Adrenal gland (tissue), 7 donors: ENCODE measurements around the gene RAB8B.

- PRO-cap, 3 experiments: peak in 3 of 3 experiments; most common minus-strand start chr15:62119498 (in 3)
- RAMPAGE, long total RNA, 4 experiments: no peak in any of the 4 experiments
- RRBS: no CpG with 5 or more reads among the region's 9 CpGs
Observed at GRCh38 chr15:62119045-62119868, 45.8 kb downstream of the C2CD4B start.

GRCh38 chr15:62171859-62172250, 6.8 kb upstream of the C2CD4B start:
- PRO-cap, 3 experiments: no peak in any of the 3 experiments
- RAMPAGE, long total RNA, 4 experiments: no peak in any of the 4 experiments
- RRBS: no CpG with 5 or more reads among the region's 7 CpGs

DNA sequence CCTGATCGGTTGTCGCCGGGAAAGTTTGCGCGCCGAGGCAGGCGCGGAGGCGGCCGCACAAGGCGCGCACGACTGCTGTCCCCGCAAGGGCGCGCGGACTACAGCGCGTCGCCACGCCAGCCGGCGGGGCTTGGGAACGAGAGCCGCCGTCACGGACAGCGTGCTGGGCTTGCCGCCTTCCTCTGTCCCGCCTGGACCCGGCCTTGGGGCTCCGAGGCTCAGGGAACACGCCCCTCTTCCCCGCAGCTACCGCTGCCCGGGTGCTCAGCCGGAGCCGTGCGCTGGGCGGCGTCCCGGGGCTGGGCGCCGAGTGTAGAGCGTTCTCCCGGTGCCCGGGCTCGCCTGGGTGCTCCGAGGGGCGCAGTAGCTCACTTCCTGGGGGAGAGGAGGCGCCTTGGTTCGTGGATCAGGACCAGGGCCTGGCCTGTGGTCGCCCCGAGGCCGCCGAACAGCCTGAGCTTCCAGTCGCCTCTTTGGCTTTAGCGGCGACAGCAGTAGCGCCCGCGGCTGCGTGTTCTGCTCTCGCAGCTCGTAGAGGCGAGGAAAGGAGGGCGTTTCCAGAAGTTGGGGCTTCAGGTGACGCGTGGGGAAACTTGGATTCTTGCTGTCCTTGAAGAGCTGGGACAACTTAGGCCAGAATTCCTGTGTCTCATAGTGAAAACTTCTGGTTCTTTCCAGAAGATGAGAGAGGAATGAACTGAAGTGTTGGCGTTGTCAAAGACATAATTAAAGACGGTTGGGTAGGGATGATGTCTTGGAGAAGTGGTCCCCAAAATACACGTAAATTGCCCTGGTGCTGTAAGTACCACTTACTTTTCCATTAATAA, 1.5 kb downstream of the TLN2 start:
- PRO-cap, 3 experiments: peak in 2 of 3 experiments; most common plus-strand start position 203 of the sequence (in 1); most common minus-strand start position 481 of the sequence (in 2)
- RAMPAGE, long total RNA, 4 experiments: start-site peak on the plus strand in 1 of 4 experiments, centred at position 473 of the sequence, 6 reads per replicate
- RRBS: under 1% methylated on average over 30 of the region's 72 CpGs

DNA sequence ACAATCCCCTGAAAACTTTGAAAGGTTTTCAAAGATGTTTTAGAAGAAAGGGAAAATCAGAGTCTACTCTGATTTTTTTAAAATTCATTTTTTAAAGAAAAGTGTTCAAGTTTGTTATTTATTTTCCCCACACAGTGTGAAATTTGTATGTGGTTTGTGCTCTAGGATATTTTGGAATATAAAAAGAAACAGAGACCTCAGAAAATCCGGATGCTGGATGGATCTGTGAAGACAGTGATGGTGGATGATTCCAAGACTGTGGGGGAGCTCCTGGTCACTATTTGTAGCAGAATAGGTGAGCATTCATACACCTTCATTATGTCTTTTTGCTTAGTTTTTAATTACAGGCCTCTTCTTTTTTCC, 261.5 kb downstream of the TLN2 start:
- PRO-cap, 3 experiments: no peak in any of the 3 experiments
- RAMPAGE, long total RNA, 4 experiments: no peak in any of the 4 experiments
- RRBS: no CpG with 5 or more reads among the region's 1 CpG

- PRO-cap, 3 experiments: no peak in any of the 3 experiments
- RAMPAGE, long total RNA, 4 experiments: no peak in any of the 4 experiments
- RRBS: no CpG with 5 or more reads among the region's 12 CpGs
Observed at GRCh38 chr15:62755263-62755829, 287.2 kb upstream of the TPM1 start.

DNA sequence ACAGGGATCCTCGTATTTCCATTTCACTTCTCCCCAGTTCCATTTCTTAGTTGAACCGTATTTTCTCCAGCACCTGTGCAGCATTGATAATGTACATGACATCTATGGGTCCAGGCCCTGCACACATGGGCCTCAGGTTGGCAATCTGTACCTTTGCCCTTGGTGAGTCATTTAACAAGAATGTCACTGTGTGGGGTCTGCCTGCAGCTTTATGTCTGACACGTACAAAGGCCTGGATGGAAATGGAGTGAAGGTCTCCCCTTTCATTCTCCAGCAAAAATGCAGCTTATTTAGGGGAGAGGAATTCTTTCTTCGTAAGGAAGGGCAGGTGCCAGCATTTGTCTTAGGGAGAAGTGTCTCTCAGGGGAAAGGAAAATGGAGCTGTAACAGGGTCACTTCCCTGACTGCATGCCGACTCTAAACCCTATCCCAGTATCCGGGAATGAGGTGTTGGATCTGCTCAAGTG, 230.3 kb upstream of the TPM1 start:
- PRO-cap, 3 experiments: no peak in any of the 3 experiments
- RAMPAGE, long total RNA, 4 experiments: no peak in any of the 4 experiments
- RRBS: no CpG with 5 or more reads among the region's 6 CpGs

DNA sequence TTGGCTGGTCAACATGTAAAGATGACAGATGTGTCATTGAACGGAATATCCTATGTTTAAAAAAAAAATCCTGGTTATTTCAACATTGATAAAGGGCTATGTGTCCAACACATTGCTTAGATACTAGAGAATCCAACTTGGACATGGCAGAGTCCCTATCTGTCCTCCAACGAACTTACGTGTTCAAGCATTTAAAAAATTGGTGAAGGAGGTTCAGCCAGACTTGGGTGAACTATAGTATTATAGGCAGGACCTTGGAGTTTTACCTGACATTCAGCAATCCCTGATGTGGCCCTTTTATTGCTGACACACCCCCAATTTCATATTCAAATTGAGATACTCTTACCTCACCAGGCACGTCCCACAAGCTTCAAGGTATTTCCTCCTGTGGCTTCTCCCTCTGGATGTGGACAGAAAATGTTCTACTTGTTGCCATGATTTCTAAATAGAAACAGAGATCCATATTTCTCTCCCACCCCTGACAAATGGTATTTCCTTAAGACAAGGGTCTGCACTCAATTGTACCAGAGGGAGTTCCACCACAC, 207.7 kb upstream of the TPM1 start:
- PRO-cap, 3 experiments: no peak in any of the 3 experiments
- RAMPAGE, long total RNA, 4 experiments: no peak in any of the 4 experiments
- RRBS: no CpG with 5 or more reads among the region's 4 CpGs

DNA sequence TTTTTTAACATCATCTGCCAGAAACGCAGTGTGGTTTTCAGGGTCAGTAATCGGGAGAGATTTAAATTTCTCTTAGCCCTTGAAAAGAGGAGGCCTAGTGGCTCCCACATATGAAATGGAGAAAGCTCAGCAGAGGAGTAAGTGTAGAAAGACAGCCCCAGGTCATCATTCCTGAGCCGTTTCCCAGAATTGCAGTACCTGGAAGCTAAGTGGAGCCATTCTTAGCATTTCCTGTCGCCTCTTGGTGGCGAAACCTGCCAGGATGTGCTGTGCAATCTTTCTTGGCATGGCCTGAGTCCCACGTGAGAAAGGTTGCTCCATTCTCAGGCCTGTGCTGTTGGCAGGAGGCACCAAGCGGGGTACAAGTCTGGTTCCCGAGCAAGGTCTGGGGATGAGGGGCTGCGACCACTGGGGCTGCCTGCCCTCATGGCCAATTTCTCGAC, 207.2 kb upstream of the TPM1 start:
- PRO-cap, 3 experiments: no peak in any of the 3 experiments
- RAMPAGE, long total RNA, 4 experiments: no peak in any of the 4 experiments
- RRBS: no CpG with 5 or more reads among the region's 10 CpGs

DNA sequence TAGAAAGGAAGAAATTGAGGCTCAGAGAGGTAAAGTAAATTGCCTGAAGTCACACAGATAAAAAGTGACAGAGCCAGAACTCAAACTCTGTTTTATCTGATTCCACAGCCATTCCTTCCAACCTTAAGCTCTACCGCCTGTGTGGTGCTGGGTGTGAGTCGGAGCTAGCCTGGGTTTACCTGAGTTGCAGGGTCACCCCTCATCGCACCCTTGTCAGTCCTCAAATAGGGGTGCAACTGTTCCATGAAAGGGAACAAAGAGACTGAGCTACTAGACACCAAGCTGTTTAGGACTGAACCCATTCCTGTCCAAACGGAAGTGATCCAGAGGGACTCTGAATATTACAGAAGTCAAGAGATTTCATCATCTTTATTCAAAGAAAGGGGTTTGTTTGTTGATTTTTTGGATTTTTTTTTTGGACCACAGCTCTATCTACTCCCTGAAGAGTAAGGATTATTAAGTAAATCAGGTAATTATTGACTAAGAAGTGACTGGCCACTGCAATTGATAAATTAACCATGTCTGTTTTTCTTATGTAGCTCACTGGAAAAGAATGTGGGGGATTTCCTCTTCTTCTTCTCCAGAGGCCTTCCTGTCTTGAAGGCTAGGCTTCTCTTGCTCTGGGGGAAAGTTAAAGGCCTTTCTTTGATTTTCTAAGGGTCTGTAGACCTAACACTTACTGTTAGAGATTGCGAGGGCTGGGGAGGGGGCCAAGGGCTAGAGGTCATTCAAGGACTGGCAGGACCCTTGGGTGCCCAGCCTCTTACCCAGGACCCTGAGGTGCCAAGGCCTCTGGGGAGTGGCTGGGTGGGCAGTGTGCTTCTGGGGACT, 146.7 kb upstream of the TPM1 start:
- PRO-cap, 3 experiments: no peak in any of the 3 experiments
- RAMPAGE, long total RNA, 4 experiments: no peak in any of the 4 experiments
- RRBS: no CpG with 5 or more reads among the region's 5 CpGs

- PRO-cap, 3 experiments: no peak in any of the 3 experiments
- RAMPAGE, long total RNA, 4 experiments: no peak in any of the 4 experiments
- RRBS: no CpG with 5 or more reads among the region's 3 CpGs
Observed at GRCh38 chr15:62938717-62939117, 103.8 kb upstream of the TPM1 start.

DNA sequence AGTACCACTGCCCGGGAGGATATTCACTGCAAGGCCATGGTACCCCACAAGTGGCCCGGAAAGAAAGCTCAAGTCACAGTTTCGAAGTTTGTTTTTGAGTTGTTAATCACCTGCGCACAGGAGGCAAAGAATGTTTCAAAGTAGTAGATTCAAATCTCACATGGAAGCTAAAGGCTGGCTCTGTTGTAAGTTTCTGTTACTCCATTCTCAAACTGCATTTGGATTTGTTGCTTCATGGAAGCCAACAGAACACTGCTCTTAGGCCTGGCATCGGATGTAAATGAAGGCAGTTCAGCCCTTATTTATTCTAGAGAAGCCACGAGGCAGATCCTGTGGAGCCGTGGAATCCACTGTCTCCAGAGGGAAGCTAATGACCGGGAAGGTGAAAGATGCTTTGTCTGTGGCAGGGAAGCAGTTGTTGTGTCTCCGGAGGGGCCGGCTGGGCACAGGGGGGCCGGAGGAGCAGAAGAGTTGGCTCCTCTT, 33.3 kb downstream of the TPM1 start:
- PRO-cap, 3 experiments: no peak in any of the 3 experiments
- RAMPAGE, long total RNA, 4 experiments: no peak in any of the 4 experiments
- RRBS: 75% methylated on average over 2 of the region's 11 CpGs

DNA sequence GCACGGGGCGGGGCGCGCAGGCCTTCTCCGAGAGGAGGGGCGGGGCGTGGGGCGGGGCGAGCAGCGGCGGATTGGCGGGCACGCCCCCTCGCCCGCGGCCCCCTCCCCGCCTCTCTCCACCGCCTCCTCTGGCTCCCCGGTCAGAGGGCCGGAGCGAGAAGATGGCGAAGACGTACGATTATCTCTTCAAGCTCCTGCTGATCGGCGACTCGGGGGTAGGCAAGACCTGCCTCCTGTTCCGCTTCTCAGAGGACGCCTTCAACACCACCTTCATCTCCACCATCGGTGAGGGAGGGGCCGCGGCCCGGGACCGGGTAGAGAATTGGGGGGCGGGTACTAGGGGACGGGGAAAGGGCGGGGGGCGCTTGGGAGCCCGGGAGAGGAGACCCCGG, at the start of gene RAB8B:
Gene RAB8B, plus strand, starts transcription at position 143 of the 392 bp plus-strand sequence.
- PRO-cap, 3 experiments: peak in 3 of 3 experiments; most common plus-strand start position 143 of the sequence (in 3)
- RAMPAGE, long total RNA, 4 experiments: start-site peak on the plus strand in 4 of 4 experiments, centred at positions 100 to 132 of the sequence, 258 to 3,240 reads per replicate
- RRBS: 1% methylated on average over 6 of the region's 40 CpGs

GRCh38 chr15:63202945-63203302, 13.5 kb downstream of the RAB8B start:
- PRO-cap, 3 experiments: no peak in any of the 3 experiments
- RAMPAGE, long total RNA, 4 experiments: no peak in any of the 4 experiments
- RRBS: no CpG with 5 or more reads among the region's 2 CpGs

DNA sequence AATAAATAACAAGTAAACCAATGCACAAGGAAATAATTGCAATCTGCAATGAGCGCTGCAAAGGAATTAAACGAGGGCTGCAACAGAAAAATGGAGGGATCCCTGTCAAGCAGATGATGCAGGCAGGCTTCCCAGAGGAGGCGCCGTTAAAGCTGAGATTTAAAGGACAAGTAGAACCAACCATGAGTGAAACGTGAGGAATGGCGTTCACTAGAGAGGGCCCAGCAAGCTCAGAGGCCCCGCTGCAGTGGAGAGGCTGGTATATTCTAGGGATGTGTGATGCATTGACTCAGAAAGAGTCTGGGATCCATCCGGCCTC, 28.6 kb downstream of the CA12 start:
- PRO-cap, 3 experiments: peak in 1 of 3 experiments; most common minus-strand start position 148 of the sequence (in 1)
- RAMPAGE, long total RNA, 4 experiments: no peak in any of the 4 experiments
- RRBS: no CpG with 5 or more reads among the region's 8 CpGs

DNA sequence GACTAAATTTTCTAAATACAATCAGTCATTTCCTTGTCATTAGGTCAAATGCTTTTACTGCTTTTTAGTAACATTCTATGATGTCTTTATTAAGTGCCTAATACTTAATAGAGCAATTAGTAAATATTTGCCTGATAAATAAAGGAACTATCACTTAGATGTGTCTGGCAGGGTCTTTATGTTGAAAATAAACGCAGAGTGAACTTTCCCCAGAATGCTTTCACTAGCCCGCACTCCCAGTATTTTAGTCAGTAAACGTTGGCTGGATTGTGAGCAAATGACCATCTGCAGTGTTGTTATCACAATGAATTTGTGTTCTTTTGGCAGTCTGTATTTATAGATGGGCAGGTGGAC, 4.8 kb downstream of the USP3 start:
- PRO-cap, 3 experiments: no peak in any of the 3 experiments
- RAMPAGE, long total RNA, 4 experiments: no peak in any of the 4 experiments
- RRBS: no CpG with 5 or more reads among the region's 3 CpGs

DNA sequence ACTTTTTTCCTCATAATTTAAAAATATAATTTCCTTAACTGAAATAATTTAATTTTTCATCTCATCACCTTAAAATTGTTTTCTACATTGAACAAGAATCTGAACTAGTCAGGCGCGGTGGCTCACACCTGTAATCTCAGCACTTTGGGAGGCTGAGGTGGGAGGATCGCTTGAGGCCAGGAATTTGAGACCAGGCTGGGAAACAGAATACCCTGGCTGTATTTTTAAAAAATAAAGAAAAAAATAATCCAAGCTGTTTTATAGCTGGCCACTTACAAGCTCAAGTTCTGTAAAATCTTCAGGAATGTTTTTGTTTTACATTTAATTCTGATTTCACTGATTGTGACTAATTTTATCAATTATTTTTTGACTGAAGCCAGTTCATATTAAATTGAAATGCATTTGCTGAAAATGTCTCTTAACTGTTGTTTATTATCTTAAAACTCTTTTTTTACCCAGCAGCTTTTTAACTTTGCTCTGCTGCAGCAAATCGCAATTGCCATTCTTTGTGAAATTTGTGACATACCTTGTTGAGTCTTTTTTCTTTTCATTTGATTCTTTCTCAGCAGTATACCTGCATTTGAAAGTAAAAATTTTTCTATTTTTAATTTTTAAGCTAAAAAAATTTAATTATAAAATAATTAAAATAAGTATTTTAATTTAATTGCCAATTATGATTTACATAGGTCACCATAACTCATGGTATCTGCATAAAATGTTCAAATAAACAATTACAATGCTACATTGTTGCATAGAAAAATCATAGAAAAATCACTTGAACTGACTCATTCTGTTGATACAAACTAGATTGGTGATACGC, 46.2 kb upstream of the FBXL22 start:
- PRO-cap, 3 experiments: no peak in any of the 3 experiments
- RAMPAGE, long total RNA, 4 experiments: no peak in any of the 4 experiments
- RRBS: no CpG with 5 or more reads among the region's 5 CpGs

- PRO-cap, 3 experiments: no peak in any of the 3 experiments
- RAMPAGE, long total RNA, 4 experiments: no peak in any of the 4 experiments
- RRBS: no CpG with 5 or more reads among the region's 2 CpGs
Observed at GRCh38 chr15:63708071-63708649, 111.0 kb downstream of the FBXL22 start.

- PRO-cap, 3 experiments: peak in 1 of 3 experiments; most common plus-strand start chr15:63830455 (in 1)
- RAMPAGE, long total RNA, 4 experiments: no peak in any of the 4 experiments
- RRBS: no CpG with 5 or more reads among the region's 4 CpGs
Observed at GRCh38 chr15:63830075-63830571, 3.6 kb downstream of the HERC1 start.

DNA sequence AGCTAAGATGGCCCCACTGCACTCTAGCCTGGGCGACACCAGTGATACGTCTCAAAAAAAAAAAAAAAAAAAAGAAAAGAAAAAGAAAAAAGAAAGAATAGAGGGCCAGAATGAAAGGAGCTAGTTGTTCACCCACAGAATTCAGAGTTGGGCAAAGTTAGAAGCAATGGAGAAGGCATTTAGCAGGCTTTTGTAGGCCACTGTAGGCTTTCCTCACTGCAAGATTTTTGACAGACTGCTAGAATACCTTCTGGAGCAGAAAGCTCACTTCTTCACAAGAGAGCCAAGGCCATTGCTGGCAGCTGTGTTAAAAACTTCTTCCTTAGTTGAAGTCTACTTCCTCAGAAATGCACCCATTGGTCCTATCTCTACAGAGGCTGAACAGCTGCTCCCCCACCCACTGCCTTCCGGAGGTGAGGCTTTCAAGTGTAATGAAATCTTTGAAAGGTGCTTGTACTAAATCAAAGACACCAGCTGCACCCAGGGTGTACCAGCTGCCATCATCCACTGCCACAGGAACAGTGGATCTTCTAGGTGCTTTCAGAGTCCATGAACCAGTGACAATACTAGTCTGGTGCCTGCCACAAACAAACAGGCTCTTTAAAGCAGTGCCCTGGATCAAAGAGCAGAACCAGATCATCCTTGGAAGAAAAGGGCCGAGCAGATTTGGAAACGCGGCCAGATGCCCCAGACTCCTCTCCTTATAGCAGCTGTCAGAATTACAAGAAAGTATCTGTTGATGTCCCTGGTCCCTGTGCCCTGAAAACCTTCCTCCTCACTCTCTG, 26.4 kb upstream of the HERC1 start:
- PRO-cap, 3 experiments: no peak in any of the 3 experiments
- RAMPAGE, long total RNA, 4 experiments: no peak in any of the 4 experiments
- RRBS: no CpG with 5 or more reads among the region's 6 CpGs

GRCh38 chr15:63961808-63962353, 84.4 kb downstream of the DAPK2 start:
- PRO-cap, 3 experiments: no peak in any of the 3 experiments
- RAMPAGE, long total RNA, 4 experiments: no peak in any of the 4 experiments
- RRBS: no CpG with 5 or more reads among the region's 11 CpGs